ENCODE measurements around a stretch of chr4.

- PRO-cap, 3 experiments = no peak in any of the 3 experiments
- RRBS = no CpG with 5 or more reads among the region's 4 CpGs
Observed at GRCh38 chr4:174523004-174523206, 617 bp upstream of the HPGD start.

DNA sequence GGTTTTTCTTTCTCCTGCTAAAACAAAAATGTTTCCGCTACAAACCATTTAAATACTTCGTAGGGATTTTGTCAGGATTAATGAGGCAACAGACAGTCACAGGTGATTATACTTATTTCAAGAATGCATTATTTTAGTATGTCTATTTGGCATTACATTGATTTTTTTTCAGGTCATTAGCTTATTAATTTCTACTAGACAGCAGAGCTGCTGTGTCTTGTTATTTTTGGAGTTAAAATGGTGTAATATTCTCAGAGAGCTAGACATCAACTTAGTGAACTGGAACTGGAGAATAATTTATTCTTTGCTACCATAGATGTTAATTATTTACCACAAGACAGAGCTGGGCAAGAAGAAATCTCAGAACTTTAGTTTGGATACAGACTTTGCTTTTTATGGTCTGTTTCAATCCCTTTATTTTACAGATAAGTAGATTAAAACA is 10.1 kb upstream of the HPGD start:
- PRO-cap, 3 experiments = no peak in any of the 3 experiments
- RRBS = no CpG with 5 or more reads among the region's 2 CpGs

- PRO-cap, 3 experiments = no peak in any of the 3 experiments
- RRBS = no CpG with 5 or more reads among the region's 5 CpGs
Observed at GRCh38 chr4:174534377-174535326, 12.4 kb upstream of the HPGD start.

DNA sequence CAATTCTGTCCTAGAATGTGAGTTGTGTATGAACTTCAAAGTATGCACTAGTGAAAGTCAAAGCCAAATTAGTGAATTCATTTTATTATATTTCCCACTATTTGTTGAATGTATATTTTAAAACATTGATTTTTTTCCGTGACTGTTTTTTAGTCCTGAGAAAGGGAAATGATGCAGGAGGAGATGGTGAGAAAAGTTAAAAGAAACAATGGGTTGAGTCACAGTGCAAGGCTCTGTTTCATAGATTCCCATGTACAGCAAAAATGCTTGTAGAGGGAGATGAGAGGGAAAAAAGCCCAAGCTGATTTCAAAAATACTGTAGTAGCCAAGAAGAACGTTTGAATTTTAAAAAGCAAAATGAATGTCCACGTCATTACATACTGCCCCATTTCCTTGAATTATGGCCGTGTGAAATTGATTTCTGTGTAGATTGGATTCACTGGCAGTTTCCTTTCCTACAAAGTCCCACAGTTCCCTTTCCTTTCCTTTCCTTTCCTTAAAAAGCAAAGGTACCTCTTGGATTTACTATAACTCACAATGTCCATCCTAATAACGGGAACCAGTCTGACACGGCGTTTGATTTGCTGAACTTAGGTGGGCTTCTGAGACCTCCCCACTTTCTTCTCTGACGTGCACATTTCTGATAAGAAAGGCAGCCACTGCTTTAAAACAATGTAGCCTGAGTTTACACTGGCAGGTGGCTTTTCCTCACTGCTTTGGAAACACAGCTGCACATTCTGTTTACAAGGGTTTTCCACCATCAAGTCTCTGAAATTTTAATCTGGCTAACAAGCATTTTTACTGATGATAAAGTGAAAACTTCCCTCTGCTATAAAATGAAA is 63.7 kb downstream of the SPCS3 start:
- PRO-cap, 3 experiments = no peak in any of the 3 experiments
- RRBS = no CpG with 5 or more reads among the region's 8 CpGs

DNA sequence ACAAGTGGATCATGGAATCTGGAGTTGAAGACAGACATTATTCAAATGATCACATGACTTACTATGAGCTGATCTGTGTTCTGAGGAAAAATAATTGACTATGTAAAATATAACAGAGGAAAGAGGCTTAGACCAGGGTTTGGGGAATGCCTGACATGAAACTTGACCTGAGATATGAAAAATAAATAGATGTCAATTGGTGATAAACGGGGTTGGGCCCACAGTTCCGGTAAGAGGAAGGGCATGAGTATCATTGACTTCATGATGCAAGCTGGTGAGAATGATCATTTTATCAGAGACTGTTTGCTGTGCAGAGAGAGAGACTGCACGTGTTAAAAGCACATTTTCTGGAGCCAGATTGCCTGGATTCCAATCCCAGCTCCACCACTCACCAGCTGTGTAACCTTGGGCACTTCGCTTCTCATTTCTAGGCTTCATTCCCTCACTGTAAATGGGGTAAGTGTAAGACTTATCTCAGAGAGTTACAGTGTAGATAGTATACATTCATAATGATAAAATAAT is 179.1 kb downstream of the SPCS3 start:
- PRO-cap, 3 experiments = no peak in any of the 3 experiments
- RRBS = no CpG with 5 or more reads among the region's 4 CpGs

DNA sequence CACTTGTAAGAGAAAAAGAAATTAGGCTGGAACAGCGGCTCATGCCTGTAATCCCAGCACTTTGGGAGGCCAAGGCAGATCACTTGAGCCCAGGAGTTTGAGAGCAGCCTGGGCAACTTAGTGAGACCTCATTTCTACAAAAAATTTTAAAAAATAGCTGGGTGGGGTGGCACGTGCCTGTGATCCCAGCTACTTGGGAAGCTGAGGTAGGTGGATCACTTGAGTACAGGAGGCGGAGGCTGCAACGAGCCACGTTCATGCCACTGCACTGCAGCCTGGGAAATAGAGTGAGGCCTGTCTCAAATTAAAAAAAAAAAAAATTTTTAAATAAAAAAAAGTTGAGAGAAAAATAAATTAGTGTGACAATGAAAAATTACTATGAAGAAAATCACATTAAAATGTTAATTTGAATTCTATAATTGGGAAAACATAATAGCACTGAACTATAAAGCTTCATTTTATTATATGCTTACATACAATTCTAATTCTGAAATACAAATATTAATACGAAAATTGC is 10.5 kb downstream of the VEGFC start:
- PRO-cap, 3 experiments = no peak in any of the 3 experiments
- RRBS = no CpG with 5 or more reads among the region's 6 CpGs

- PRO-cap, 3 experiments = no peak in any of the 3 experiments
- RRBS = no CpG with 5 or more reads among the region's 9 CpGs
Observed at GRCh38 chr4:177442650-177443089, 433 bp upstream of the AGA start.

GRCh38 chr4:182143622-182144625 is 99.3 kb upstream of the TENM3 start:
- PRO-cap, 3 experiments = peak in 1 of 3 experiments; most common plus-strand start chr4:182143931 (in 1); most common minus-strand start chr4:182143802 (in 1)
- RRBS = 2% methylated on average over 45 of the region's 93 CpGs

GRCh38 chr4:182555831-182556563 is 312.8 kb downstream of the TENM3 start:
- PRO-cap, 3 experiments = no peak in any of the 3 experiments
- RRBS = no CpG with 5 or more reads among the region's 3 CpGs

DNA sequence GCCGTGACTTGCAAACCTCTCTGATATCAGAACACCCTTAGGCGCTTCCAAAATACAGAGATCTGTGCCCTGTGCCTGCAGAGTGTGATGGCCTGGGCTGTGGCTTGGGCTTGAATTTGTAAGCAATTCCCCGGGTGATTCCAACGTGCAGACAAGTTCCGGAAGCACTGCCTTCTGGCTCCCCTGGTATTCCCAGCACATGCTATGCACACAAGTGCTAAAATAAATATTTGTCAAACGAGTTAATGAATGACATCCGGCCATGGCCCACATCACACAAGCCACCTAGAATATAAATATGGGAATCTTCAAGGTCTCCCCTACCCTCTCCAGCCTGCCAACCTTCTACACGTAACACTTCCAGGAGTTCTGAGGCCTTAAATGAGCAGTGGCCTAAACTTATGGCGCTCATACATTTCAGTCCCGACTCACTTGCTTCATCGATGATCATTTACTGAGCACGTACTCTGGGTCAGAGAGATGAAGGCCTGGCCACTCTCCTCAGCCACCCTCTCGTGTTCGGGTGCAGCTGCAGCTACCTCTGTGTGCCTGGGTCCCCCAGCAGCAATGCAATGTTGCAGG is 21.3 kb downstream of the DCTD start:
- PRO-cap, 3 experiments = no peak in any of the 3 experiments
- RRBS = 13% methylated on average over 3 of the region's 14 CpGs

DNA sequence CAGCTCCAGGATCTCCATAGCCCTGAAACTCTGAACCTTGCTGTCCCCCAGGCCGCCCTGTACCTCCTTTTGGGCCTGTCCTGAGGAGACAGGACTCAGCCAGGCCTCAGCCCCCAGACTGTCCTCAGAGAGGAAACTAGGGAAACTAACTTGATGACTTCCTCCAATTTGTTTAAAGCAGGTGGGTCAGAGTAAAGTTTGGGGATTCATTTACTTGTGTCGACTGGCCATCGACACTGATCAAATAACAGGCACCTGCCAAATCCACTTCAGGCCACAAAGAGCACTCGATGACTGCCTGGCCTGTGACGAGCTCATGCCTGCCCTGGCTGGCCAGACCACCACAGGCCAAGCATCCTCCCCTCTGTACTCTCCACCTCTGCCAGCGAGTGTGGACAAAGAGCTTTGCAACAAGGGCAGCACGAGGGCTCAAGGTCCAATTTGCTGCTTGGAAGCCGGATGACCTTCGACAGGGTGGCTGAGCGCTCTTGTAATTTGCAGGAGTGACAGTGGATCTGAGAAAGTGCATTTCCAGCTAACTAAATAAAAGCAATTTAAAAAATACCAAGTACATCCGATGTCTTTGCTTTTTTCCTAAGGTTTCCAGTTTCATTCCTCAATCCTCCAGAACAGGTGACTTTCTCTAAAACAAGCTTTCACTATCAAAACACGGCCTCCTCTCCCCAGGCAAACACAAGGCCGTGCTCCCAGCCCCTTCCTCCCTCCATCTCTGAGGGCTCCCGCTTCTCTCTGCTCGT is 19.1 kb downstream of the DCTD start:
- PRO-cap, 3 experiments = no peak in any of the 3 experiments
- RRBS = no CpG with 5 or more reads among the region's 15 CpGs

DNA sequence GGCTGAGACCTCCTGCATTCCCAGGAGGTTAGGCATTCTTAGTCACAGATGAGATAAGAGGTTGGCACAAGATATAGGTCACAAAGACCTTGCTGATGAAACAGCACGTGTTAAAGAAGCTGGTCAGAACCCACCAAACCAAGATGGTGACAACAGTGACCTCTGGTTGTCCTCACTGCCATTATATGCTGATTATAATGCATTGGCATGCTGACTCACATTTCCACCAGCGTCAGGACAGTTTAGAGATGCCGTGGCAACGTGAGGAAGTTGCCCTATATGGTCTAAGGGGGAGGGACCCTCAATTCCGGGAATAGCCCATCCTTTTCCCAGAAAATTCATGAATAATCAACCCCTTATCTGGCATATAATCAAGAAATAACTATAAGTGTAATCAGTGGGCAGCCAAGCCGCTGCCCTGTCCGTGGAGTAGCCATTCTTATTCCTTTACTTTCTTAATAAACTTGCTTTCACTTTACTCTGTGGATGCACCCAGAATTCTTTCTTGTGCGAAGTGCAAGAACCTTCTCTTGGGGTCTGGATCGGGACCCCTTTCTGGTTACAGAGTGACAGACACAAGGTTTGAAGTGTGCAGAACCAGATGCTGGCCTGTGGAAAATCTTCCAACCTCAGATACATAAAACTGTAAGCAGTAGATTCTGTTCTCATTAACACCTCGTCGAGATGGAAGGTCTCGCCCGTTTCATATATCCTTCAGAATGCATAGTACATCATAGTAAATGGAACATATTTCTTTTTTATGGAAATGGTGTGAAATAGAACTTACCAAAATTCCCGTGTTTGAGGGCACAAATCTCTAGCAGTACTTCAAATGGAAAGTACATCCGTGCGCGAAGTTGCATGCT is 26.9 kb upstream of the CLDN24 start:
- PRO-cap, 3 experiments = no peak in any of the 3 experiments
- RRBS = no CpG with 5 or more reads among the region's 17 CpGs

DNA sequence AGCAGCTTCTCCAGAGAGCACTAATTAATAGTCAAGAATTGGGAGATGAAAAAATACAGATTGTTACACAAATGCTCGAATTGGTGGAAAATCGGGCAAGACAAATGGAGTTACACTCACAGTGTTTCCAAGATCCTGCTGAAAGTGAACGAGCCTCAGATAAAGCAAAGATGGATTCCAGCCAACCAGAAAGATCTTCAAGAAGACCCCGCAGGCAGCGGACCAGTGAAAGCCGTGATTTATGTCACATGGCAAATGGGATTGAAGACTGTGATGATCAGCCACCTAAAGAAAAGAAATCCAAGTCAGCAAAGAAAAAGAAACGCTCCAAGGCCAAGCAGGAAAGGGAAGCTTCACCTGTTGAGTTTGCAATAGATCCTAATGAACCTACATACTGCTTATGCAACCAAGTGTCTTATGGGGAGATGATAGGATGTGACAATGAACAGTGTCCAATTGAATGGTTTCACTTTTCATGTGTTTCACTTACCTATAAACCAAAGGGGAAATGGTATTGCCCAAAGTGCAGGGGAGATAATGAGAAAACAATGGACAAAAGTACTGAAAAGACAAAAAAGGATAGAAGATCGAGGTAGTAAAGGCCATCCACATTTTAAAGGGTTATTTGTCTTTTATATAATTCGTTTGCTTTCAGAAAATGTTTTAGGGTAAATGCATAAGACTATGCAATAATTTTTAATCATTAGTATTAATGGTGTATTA is 5.7 kb downstream of the ING2 start:
- PRO-cap, 3 experiments = no peak in any of the 3 experiments
- RRBS = no CpG with 5 or more reads among the region's 9 CpGs

DNA sequence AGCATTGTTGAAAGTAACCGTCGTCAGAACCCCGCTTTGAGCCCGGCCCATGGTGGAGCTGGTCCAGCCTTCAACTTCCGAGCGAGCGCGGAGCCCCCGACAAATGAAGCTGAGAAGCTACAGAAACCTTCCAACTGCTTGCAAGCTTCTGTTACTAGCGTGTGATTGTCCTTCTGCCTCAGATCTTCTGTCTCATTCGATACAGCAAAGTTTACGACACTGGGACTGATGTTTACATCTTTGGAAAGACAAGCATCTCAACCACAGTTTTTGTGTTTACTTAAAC is 112.0 kb downstream of the STOX2 start:
- PRO-cap, 3 experiments = no peak in any of the 3 experiments
- RRBS = no CpG with 5 or more reads among the region's 12 CpGs

GRCh38 chr4:184265414-184266596 is 48.1 kb upstream of the ENPP6 start:
- PRO-cap, 3 experiments = peak in 1 of 3 experiments; most common plus-strand start chr4:184265785 (in 1); most common minus-strand start chr4:184265768 (in 1)
- RRBS = no CpG with 5 or more reads among the region's 17 CpGs

GRCh38 chr4:184313882-184314609 is 96.4 kb upstream of the ENPP6 start:
- PRO-cap, 3 experiments = no peak in any of the 3 experiments
- RRBS = no CpG with 5 or more reads among the region's 12 CpGs

GRCh38 chr4:184346581-184347209 is 127.7 kb downstream of the IRF2 start:
- PRO-cap, 3 experiments = no peak in any of the 3 experiments
- RRBS = no CpG with 5 or more reads among the region's 9 CpGs

DNA sequence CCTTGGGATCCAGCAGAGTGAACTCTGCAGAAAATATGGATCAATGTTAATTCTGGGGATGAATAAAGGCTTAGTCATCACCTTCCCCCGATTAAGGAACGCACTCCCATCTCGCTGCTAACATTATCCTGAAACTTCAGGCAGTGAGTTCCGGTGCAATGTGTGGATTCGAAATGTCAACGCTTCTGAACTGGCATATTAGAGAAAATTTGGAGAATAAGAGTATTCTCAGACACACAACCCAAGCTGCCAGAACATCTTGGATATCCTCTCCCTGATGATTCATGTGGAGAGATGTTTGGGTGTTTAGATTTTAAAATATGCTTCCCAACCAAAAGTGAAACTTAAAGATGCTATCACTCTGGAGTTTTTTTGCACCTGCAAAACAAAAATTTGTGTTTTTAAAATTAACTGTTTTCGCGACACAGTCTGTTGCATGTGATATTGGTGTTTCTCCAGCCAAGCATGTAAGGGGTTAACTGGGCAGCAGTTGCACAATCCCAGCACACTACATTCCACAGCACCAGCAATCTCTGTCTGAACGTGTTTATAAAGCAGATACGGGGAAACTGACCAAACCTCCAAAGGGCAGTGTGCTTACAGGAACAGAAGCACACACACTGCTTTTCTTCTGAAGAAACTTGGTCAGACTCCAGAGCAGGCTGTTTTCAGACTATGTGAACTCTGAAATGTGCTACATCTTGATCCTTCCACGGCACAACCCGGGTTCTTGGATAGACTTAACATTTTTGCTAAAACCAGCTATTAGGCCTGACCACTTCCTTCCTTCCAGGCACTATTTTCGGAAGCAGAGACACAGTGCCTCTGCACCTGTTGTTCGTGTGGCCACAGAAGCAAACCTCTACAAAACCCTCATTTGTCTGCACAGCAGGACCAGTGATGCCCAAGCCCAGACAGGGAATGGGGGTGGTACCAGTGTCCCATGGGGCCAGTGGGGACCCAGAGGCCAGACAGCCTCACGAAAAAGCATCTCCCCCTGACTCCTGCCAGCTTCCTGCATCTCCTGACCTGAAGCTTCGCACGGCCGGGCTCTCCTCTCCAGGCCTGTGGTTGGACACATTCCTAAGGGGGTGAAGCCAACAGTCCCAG is 90.3 kb downstream of the IRF2 start:
- PRO-cap, 3 experiments = no peak in any of the 3 experiments
- RRBS = 3% methylated on average over 1 of the region's 18 CpGs

DNA sequence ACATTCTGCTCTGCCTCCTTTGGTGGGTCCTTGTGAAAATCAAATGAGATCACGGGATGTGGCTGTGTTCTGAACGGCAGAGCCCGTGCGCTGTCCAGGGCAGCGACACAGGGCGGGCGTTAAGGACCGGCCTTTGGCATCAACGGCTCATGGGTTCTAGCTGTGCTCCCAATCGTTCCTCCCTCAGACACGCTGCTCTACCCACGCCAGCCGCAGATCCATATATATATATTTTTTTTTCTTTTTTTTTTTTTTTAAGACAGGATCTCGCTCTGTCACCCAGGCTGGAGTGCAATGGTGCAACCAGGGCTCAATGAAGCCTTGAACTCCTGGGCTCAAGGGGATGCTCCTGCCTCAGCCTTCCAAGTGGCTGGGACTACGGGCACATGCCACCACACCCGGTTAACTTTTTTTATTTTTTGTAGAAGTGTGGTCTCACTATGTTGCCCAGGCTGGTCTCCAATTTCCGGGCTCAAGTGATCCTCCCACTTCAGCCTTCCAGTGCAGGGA is 78.1 kb downstream of the IRF2 start:
- PRO-cap, 3 experiments = no peak in any of the 3 experiments
- RRBS = 100% methylated on average over 1 of the region's 17 CpGs

GRCh38 chr4:184396983-184397319 is 77.4 kb downstream of the IRF2 start:
- PRO-cap, 3 experiments = no peak in any of the 3 experiments
- RRBS = no CpG with 5 or more reads among the region's 4 CpGs

Data from breast (tissue), 4 donors.